Rectum (tissue), 1 donor: Measurements from ENCODE around the genes GCSH, SDR42E1 and TAF1C.

DNA sequence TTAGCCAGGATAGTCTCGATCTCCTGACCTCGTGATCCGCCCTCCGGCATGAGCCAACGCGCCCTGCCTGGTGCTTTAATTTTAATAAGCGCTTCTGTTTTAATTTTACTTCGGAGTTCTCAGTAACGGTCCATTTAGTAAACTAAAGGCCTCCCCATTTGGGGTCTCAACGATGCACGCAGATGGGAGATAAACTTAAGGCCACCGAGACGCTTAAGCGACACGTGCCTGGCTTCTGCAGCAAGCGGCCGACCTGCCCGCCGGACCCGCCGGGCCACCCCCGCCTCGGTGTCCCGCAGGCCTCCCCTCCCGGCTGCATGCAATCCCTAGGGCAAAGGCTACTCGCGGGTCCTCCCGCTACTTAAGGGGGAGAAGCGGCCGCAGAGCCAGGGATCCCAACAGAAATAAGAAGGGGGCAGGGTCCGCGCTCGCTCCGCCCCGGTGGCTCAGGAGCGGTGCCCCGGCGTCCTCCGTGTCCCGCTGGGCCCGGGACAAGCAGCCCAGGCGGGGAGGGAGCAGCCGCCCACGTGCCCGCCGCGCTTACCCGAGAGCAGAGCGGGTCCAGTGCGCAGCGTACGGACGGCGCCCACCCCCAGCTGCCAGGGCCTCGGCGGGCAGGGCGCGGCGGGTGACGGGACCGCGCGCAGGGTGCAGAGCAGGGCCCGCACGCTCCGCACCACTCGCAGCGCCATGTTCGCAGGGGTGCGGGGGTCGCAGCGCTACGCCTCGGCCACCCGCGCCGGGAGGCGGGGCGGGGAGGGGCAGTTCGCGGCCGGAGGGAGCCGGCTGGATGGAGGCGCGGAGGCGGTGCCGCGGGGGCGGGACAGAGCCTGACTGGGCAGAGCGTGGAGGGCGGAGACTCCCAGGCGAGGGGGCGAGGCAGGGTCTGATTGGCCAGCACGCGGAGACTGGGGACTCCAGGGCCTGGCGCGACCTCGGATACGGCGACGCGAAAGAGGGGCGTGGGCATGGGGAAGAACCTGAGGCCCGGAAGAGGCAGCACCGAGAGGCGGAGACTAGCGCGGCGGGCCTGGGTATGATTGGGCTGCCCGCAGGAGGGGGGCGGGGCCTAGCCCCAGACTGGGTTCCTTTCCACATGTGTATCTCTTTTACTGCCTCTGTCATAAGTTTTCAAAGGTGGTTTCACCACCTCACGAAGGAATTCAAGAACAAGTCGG lies at the start of gene GCSH:
Gene GCSH, minus strand, starts transcription at position 809 of the 1,178 bp plus-strand sequence.
- PRO-cap = bidirectional peak, plus-strand start at position 494 of the sequence, minus-strand start at position 479 of the sequence; bidirectional peak, plus-strand start at position 1,126 of the sequence, minus-strand start at position 806 of the sequence

DNA sequence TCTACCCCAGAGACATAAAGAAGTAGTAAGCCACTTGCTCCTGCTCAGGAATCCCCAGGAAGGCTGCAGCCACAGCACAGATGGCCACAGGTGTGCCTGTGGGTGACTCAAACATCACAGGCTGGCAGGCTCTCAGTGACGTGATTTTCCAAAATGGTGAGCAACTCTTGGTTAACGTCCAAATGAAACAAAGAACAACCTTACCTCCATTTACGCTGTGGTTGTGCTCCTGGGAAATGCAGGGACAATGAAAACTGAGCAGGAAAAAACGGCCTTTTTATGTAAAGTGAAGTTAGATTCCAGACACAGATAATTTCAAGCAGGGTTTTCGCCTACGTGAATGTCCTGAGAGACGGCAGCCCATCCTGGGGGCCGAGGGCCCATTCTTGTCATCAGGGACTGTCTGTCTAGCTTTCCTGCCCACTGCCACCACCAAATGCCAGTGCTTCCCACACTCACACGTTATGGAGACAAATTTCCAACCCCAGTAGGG lies 37.4 kb upstream of the CMIP start:
- PRO-cap = no peak

DNA sequence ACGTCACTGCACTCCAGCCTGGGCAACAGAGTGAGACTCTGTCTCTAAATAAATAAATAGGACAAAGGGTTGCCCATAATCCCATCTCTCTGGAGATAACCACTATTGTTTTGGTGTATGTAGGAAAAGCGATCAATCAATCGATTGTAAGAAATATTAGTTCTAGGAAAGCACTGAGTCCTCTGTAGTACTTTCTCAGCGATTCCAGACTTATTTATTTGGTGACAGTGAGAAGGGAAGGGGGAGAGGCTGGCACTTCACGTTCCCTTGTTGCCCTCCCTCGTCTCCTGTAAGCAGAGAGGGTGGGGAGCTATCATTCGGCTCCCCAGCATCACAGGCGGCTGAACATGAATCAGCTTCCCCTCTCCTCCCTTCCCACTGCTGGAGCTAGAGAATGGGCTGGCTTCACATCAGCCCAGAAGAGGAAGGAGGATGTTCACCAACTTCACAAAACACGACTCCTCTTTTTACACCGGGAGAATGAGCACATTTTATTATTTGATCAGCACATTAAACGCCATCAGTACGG lies 6.8 kb upstream of the CMIP start:
- PRO-cap = no peak

GRCh38 chr16:81460507-81460795 lies 15.8 kb downstream of the CMIP start:
- PRO-cap = no peak

- PRO-cap = no peak
Measured at GRCh38 chr16:81513981-81514457, 69.4 kb downstream of the CMIP start.

DNA sequence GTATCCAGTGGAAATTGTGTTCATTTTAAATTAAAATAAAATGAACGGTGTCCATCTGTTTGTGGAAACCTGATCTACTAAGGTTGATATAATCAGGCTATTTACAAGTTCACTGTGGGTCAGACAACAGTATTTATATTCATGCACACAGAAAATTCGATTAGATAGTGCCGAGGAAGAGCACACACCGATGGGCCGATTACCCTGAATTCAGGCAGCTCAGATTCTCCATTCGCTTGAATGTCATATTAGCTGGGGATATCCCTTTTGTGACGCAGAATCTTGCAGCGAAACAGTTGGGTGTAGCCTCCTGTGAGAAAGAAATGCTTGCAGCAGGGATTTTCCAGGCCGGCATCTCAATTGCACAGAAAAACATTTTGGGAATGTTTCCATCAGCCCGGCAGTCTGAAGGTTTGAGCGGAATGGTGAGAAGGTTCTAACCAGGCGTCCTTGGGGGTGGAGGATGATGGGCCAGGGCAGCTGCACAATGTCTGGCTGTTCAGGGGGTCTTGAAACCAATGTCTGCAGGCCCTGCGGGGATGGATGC lies 94.3 kb downstream of the CMIP start:
- PRO-cap = no peak

DNA sequence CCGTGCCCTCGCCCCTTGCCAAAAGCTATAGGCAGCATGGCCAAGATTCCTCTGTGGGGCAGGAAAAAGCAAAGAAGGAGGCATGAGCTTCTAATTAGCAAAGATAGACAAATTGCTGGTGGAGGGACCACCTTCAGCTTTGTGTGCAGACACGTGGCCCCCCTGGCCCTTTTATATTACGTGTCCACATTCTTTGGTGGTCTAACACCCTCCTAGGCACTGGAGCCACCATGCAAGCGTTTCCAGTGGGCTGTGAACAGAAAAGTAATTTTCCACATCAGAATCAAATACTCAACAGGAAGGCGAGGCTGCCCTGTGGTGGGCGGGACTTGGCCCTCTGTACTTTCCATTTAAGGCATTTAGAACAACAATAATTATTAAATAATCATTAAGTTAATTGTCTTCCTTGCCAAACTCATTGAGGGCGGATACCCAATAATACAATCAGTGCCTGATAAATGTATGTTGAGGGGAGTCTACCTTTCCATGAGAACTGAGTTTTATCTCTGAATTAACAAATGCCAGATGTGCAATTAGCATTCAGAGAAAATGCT lies 109.2 kb downstream of the CMIP start:
- PRO-cap = no peak

- PRO-cap = no peak
Measured at GRCh38 chr16:81570186-81570731, 125.7 kb downstream of the CMIP start.

DNA sequence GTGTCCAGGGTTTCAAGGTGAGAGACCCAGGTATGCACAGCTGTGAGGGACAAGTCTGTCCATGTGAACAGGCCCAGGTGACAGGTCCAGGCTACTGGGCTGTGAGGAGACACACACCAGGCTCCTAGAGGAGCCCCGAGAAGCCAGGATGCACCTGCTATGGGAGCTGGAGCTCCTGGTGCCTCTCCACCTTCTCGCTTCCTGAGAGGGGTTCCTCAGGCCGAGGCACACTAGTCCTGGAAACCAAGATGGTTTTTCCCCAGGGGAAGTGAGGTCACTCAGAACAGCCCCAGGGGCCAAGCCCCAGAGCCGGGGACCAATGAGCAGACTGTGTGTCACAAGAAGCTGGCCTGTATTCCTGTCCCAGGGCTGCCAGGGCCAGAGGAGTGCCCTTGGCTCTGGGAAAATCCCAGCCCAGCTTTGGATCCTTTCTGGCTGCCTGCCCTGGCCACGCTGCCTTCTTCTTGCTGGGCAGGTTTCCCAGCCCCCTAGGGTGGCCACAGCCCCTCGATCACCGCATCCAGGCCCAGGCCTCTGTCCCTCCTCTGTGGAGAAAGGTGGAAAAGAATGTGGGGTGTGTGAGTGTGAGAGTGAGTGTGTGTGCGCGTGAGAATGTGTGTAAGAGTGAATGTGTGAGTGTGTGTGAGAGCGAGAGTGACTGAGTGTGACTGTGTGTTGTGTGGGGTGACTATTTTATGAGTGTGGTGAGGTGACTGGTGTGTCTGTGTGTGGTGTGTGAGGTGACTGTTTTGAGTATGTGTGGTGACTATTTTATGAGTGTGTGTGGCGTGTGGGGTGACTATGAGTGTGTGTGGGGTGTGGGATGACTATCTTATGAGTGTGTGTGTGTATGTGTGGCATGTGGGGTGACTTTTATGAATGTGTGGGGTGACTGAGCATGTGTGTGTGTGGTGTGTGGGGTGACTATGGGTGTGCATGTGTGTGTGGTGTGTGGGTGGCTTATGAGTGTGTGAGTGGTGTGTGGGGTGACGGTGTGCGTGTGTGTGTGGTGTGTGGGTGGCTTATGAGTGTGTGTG lies 153.2 kb upstream of the PLCG2 start:
- PRO-cap = unidirectional peak, minus-strand start at position 203 of the sequence

DNA sequence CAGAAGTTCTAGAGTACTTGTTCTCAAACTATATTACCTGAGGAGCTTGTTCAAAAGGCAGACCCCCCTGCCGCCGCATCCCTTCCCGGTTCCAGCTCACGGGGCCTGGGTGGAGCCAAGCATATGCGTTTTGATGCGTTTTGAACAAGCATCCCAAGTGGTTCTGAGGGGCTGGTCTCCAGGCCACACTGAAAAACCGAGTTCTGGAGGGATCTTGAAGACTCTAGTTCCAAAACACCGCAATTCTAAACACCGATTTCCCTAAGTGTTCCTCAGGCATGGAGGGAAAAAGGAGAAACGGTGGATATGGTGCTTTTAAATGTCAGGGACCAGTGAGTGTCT lies 84.5 kb upstream of the PLCG2 start:
- PRO-cap = unidirectional peak, plus-strand start at position 193 of the sequence

GRCh38 chr16:81695345-81696132 lies 83.6 kb upstream of the PLCG2 start:
- PRO-cap = no peak

GRCh38 chr16:81821356-81822348 lies 42.6 kb downstream of the PLCG2 start:
- PRO-cap = bidirectional peak, plus-strand start at chr16:81821701, minus-strand start at chr16:81821618

- PRO-cap = bidirectional peak, plus-strand start at chr16:82011573, minus-strand start at chr16:82011504
Measured at GRCh38 chr16:82011135-82011937, at the start of gene SDR42E1. SDR42E1 (minus strand) TSS chr16:82011470.

DNA sequence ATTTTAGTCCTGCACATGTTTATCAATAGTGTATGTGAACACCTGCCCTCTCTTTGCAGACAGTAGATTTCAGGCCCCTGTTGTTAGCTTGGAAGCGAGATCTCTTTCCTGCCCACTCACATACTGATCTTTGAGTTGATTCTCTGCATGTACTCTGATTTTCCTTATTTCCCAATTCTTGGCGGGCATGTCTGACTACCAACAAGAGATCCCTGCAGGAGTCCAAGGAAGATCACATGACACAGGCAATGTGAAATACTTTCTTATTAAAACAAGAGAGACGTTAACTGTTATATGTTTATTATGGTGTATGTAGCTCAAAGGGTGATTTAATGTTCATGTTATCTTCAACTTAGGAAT lies 31.9 kb downstream of the HSD17B2 start:
- PRO-cap = no peak

- PRO-cap = no peak
Measured at GRCh38 chr16:82639604-82640383, 13.0 kb downstream of the CDH13 start.

- PRO-cap = bidirectional peak, plus-strand start at chr16:83899574, minus-strand start at chr16:83899579
Measured at GRCh38 chr16:83899259-83900323, 676 bp downstream of the MLYCD start.

DNA sequence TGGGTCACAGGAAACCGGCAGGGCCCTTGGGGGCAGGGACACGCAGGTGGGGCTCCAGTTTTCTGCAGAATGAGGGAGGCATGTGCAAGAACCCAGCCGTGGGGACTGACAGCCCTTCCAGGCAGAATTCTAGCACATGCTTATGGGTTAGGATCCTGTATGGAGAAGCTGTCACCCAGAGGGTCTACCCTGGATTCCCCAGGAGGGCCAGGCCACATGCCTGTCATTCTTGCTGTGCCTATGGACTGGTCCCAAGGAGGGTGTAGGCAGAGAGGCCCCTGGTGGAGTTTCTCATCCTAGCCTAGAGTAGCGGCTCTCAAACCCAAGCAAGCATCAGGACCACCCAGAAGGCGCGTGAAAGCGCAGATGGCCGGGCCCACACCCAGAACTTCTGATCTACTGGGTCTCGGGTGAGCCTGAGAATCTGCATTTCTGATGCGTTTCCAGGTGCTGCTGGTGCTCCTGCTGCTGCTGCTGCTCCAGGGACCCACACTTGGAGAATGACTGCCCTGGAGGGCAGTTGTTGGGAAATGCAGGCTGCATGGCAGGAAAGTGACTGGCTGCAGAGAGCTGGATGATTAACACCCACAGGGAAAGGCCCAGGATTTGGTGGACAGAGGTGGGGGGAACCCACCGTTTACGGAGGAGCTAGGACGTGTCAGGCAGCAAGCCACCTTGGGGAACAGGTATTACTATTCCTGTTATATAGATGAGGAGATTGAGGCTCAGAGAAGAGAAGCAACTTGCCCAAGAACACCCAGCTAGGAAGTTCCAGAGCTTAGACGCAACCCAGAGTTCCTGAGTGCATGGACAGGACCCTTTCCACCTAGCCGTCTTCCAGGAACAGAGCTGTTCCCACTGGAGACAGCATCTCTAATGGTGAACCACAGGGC lies 9.4 kb upstream of the OSGIN1 start:
- PRO-cap = no peak

GRCh38 chr16:84062634-84063355 lies 20.2 kb upstream of the SLC38A8 start:
- PRO-cap = no peak

DNA sequence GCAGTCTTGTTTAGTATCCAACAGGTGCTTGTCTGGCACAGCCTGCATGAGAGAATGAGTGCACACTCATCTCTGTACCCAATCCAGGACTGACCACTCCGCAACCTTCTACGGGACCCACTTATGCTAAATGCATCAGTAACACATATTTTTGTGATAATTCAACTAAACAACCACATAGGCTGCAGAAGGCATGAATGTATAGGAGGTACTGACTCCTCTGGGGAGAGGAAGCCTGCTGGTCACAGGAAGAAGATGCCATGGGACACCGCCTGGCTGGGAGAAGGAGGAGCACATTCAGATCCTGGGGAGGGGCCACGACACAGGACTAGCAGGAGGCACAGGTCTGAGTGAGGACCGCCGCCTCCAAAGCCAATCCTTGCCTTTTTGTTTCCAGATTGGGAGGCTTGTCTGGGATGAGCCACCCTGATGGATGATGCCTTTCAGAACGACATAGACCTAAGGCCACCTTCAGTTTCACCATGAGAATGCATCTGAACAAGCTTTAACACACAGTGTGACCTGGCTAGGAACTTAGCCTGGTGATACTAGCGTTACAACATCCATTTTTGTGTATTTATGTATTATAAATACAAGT lies 34.6 kb downstream of the MBTPS1 start:
- PRO-cap = no peak

GRCh38 chr16:84186435-84187427 lies at the start of gene TAF1C:
TAF1C (minus strand) TSS chr16:84187057.
- PRO-cap = bidirectional peak, plus-strand start at chr16:84187134, minus-strand start at chr16:84187033